Daoy (cell line): ENCODE measurements around the genes RPL5 and DR1.

DNA sequence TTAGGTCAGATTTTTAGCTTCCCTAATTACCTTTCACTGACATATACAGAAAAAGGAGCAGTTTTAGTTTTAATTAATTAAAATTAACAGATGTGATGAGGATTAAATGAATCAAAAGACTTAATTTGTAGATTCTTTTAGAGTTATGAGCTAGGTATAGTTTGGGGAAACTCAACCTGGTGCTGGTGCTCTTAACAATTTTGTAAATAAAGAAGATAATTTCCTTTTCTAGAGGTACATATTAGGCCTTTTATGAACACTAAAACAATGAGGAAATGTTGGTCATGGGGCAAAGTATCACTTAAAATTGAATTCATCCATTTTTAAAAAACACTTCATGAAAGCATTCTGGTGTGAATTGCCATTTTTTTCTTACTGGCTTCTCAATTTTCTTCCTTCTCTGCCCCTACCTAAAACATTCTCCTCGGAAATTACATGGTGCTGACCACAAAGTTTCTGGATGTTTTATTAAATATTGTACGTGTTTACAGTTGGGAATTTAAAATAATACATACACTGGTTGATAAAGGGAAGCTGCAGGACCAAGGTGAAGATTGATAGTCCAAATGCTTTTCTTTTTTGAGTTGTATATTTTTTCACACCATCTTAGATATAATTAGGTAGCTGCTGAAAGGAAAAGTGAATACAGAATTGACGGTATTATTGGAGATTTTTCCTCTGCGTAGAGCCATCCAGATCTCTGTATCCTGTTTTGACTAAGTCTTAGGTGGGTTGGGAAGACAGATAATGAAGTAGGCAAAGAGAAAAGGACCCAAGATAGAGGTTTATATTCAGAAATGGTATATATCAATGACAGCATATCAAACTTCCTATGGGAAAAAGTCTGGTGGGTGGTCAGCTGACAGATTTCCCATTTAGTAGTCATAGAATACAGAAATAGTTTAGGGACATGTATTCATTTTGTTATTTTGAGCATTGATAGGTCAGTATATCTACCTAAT lies 24.3 kb downstream of the CDC7 start:
- RAMPAGE, long total RNA, result no peak

GRCh38 chr1:91548897-91549516 lies 48.4 kb downstream of the CDC7 start:
- RAMPAGE, long total RNA, result no peak

DNA sequence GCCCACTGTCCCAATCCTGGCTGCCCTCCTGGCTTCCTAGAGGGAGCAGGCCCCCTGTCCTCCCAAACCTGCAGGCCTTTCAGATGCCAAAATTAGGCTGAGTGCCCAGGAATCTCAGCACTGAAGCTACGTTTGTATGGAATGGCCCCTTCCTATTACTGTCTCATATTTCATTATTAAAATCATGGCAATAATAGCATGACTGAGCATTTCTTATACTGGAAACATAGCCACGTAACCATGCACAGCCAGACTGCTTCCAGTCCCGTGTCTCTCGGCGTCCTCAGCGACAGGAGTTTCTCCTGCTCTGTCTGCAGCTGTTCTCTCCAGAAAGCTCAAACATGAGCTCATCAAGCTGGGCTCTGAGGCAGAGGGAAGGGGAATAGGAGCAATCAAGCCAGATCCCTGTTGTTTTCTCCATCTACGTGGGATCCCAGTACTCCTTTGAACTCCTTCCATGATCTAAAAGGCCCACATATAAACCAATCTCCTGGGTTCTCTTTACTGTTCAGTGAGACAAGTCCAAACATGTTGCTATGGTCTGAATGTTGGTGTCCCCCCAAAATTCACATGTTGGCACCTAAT lies 104.0 kb downstream of the CDC7 start:
- RAMPAGE, long total RNA, result no peak

- RAMPAGE, long total RNA, result no peak
Measured at GRCh38 chr1:91745852-91746409, 140.0 kb downstream of the TGFBR3 start.

DNA sequence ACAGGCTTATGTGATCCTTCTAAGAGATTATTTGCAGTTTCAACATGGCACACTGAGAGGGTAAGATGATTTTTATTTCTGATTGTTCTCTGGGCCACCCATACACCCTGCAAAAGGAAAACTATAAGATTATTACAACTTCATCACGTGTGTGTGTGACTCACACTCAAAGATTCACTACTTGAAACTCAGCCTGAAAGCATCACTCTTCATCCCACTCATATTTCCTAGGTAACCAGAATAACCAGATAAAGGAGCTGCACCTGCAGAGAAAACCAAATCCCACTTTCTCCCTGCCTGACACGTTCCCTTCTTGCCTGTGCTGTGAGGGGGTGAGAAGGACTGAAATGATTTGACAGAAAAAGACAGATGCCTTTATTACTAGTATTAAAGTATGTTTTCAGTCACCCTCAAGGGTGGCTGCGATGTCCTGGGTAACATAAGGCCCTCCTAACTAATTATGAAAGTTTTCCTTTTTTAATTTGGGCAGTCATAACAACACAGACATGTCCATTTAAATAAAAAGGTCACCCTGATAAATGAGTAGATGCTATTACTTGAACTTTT lies 131.6 kb downstream of the TGFBR3 start:
- RAMPAGE, long total RNA, result no peak

DNA sequence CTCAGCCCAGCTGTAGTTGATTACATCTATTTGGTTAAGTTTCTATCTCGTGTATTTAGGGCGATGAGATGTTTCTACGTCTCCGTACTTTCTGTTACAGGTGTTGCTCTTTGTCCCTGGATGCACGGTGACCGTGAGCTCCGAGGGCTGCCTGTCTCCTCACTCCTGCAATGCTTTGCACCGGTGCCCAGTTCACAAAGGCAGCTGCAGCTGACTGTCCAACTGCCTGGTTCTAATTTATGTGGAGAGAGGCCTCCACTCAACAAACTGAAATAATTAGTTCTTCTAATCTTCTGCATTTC lies 108.3 kb downstream of the TGFBR3 start:
- RAMPAGE, long total RNA, result no peak

DNA sequence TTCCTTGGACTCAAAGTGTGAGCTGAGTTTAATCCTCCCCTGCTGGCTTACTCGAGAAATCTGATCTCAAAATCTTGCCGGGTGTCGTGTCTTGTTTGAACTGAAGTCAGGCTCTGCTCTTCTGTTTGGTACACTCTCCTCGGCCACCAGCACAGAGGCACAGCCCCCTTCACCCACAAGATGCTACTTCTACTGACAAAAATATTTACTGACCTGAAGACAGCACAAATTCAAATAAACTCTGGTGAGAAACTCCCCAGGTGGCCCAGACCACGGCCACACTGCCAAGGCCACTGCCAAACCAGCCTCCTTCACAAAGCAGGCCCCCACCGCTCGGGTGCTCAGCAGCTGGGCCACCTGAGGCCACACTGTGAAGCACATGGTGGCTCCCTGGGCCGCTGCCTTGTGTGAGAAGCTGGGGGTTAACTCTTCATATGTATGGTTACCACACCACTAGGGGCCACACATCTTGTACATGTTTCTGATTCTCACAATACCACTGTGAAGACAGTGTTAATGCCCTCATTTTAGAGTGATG lies 80.6 kb downstream of the TGFBR3 start:
- RAMPAGE, long total RNA, result no peak

- RAMPAGE, long total RNA, result no peak
Measured at GRCh38 chr1:91826110-91826664, 59.8 kb downstream of the TGFBR3 start.

- RAMPAGE, long total RNA, result no peak
Measured at GRCh38 chr1:92315767-92316446, 17.0 kb downstream of the RPAP2 start.

- RAMPAGE, long total RNA, result no peak
Measured at GRCh38 chr1:92697596-92698176, 87.2 kb downstream of the EVI5 start.

DNA sequence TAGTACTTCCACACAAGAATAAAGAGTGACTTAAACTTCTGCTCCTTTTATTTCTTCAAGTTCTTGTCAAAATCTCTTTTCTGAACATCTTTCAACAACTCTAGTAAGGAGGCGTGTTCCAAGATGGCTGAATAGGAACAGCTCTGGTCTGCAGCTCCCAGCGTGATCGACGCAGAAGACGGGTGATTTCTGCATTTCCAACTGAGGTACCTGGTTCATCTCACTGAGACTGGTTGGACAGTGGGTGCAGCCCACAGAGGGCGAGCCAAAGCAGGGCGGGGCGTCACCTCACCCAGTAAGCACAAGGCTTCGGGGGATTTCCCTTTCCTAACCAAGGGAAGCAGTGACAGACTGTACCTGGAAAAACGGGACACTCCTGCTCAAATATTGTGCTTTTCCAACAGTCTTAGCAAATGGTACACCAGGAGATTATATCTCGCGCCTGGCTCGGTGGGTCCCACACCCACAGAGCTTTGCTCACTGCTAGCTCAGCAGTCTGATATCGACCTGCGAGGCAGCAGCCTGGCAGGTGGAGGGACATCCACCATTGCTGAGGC lies 69.5 kb downstream of the EVI5 start:
- RAMPAGE, long total RNA, result no peak

- RAMPAGE, long total RNA, result no peak
Measured at GRCh38 chr1:92783554-92783945, 1.4 kb downstream of the EVI5 start.

GRCh38 chr1:92831637-92832574 lies at the start of gene RPL5:
TSS of gene RPL5 (plus strand) at chr1:92832040.
- RAMPAGE, long total RNA, result start-site peak on the plus strand at chr1:92832020-92832100, 17,984 and 312 reads in 2 replicates

DNA sequence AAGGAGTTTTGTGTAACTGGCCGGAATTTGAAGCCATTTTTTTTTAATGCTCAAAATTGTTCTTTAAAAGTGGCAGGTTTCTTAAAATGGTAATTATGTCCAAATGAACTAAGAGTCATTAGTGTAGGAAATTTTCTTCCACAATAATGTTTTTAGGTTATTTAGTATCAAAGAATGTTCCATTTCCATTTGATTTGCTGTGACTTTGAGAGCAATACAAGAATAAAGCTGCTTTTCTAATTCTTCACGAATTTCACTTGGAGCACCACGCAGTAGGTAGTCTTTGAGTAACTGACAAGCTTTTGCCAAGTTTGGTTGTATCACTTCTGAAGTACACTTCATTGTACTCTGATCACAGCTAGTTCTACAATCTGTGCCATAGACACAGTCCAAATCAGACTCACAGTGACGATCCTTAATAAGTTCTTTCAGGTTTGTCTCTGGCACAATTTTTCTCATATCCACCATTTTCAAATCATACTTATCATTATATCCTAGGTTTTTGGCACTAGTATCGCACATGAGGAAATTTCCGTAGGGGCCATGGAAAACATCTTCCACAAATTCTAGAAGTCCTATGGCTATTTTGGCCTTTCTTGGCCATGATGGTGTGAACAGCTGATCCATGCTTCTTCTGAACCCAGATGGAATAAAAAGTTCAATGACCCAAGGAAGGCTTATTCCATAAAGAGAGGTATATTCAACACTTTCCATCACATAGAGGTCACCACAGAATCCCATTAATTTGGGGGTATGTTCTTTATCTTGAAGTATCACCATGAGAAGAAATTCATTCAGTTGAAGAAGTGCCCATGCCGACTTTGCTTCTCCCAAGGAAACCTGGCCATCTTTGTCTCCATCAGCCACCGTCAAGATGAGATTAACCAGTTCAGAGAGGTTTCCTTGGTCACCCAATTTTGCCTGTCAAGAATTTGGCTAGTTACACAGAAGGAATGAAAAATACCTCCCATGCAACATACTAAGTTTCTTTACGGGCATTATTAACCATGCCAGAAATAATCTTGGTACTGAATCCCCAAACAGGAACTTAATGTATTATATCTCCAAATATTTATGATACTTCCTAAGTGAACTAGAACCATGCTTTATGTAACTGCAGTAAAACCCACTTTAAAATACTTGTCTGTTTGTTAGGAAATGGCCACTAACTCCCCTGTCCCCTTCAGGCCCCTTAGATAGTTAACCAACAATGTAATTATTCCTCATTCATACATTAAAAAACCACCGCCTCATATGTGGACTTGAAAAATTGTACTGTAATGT lies 11.9 kb downstream of the RPL5 start:
- RAMPAGE, long total RNA, result no peak

- RAMPAGE, long total RNA, result no peak
Measured at GRCh38 chr1:93042391-93042952, 36.6 kb upstream of the MTF2 start.

DNA sequence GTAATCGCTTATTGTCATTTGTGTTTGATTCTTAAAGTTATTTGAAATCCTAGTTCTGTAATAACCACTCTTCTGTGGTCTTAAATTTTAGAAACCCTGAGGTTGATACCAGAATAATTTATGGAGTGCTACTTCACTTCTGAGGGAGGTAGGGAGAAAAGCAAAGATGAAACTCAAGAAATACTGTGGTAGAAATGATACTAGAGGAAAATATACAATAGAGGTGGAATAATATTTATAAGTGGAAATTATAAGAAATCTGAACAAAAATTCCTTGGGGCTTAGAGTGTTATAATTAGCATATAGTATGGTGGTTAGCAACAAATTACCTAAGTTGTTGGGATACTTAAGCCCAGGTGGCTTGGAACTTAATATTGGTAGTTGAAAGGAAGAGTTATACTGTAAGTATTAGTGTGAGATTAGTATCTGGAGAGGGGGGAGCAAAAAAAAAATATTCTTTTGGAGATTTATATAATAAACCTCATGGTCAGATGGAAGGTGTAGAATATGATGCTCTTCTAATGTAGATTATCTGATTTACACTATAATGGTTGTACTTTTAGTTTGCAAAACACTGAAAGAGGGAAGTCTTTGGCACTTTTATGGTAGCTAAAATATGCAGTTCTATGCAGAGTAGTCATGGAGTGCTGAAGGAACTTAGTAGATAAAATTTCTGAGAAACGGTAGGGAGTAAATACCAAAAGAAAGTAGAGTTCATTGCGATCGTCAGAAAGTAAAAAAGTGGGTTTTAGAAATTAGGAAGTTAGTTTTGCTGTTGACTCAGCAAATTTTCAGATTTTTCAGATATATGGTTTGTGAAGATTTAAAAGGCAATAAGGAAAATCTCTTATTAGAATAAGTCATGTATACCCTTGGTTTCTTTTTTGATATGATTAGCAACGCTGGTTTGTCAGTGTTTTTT lies 45.6 kb downstream of the MTF2 start:
- RAMPAGE, long total RNA, result no peak

DNA sequence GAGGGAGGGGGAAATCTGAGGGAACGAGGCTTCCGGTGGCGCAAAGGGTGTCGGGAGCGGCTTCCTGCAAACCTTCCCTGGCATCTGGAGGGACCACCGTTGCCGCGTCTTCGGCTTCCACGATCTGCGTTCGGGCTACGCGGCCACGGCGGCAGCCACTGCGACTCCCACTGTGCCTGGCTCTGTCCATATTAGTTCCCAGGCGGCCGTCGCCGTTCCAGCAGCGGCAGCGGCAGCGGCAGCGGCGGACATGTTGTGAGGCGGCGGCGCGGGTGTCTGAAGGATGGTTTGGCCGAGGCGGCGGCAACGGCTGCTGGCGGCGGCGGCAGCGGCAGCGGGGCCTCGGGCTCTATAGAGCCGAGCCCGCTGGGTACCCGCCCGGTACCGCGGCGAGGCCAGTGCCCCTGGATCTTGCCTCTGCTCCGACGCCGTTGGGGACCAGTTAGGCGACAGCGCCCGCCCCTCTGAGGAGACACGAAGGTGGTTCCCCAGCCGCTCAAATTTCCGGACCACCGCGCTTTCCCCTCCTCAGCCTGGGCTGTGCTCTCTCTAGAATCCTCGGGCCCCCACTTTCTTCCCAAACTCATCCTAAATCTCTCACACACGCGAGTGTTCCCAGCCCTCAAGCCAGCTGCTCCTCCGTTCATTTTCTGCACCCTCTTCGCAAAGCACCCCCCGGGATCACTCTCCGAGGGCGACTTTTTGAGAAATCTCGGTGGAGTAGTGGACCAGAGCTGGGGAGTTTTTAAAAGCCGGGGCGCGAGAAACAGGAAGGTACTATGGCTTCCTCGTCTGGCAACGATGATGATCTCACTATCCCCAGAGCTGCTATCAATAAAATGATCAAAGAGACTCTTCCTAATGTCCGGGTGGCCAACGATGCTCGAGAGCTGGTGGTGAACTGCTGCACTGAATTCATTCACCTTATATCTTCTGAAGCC lies at the start of gene DR1:
Gene DR1, plus strand, starts transcription at position 41 of the 941 bp plus-strand sequence.
- RAMPAGE, long total RNA, result no peak

GRCh38 chr1:93510313-93511013 lies 62.5 kb downstream of the FNBP1L start:
- RAMPAGE, long total RNA, result no peak

- RAMPAGE, long total RNA, result no peak
Measured at GRCh38 chr1:93729455-93729800, 47.8 kb upstream of the BCAR3 start.

DNA sequence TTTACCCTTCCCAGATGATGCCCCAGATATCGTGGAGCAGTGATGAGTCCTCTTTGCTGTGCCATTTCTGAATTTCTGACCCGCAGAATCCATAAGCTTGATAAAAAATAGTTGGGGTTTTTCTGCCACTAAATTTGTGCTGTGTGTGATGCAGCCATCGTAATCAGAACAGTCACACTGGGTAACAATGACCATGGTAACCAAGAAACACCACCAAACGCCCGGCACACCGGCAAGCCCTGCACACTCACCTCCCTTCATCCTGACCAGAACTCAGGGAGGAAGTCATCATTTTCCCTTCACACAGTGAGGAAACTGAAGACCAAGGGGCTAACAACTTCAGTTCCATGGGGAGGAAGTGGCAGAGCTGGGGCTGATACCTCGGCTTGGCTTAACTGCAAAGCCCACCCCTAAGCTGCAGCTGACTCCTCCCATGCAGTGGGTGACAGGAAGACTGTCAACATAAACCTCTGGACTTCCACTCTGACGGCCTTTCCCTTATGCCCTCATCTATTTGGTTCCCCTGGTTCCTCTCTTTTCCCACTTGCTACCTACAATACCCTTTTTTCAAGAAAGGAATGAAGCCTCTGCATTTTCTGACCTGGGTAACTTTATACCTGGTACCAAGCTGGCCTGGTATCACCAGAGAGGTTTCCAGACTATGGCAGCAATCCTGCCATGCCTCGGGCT lies 69.4 kb upstream of the BCAR3 start:
- RAMPAGE, long total RNA, result no peak